ENCODE results near the gene ACYP1.

- RRBS = no CpG with 5 or more reads among the region's 6 CpGs
Measured at GRCh38 chr14:74835648-74836125, 40.3 kb downstream of the PROX2 start.

GRCh38 chr14:74882076-74882941 is 593 bp downstream of the DLST start:
- RRBS = 2% methylated on average over 14 of the region's 54 CpGs

DNA sequence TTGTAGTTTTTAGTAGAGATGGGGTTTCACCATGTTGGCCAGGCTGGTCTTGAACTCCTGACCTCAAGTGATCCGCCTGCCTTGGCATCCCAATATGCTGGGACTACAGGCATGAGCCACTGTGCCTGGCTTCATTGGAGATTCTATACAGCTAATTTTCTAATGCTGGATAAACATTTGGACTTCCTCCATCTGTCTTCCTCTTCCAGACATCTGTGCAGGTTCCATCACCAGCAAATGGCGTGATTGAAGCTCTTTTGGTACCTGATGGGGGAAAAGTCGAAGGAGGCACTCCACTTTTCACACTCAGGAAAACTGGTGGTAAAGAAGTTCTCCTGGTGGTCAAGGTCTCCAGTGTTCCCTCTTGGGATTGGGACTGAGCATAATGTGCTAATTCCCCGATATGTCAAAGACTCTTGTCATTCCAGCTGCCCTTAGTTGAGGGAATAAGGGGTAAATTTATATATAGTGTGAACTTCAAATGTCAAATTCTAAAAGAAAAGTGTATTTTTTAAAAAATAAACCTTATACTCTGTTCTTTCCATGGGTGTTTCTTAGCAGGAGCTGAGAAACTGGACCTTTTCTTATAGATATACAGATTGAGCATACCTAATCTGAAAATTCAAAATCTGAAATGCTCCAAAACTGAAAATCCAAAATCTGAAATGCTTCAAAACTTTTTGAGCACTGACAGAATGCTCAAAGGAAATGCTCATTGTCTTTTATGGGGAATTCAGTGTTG is 9.3 kb downstream of the DLST start:
- RRBS = no CpG with 5 or more reads among the region's 4 CpGs

DNA sequence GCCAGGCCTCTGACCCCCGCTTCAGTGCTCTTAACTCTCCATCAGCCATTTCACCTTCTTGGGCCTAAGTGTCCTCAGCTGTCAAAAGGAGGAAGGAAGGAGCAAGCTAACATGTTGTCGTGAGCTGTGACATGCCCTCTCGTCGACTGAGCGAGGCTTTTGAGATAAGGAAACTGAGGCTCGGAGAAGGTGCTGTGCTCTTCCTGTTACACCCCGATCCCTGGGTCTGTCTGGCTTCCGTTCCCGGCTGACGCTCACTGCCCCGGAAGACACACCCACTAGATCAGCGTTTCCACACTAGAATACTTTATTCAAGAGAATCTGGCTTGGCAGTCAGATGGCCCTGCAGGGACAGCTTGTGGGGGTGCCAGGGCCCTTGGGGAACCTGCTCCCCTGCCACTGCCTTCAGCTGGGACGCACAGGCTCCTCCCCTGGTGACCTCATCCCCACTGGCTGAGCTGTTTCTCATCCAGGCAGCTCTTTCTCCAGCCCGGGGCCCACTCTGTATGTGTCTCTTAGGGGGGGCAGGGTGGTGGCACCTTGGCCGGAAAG is 13.8 kb downstream of the PGF start:
- RRBS = 48% methylated on average over 2 of the region's 15 CpGs

GRCh38 chr14:75049126-75050243 is 1.8 kb downstream of the MLH3 start:
- RRBS = no CpG with 5 or more reads among the region's 9 CpGs

DNA sequence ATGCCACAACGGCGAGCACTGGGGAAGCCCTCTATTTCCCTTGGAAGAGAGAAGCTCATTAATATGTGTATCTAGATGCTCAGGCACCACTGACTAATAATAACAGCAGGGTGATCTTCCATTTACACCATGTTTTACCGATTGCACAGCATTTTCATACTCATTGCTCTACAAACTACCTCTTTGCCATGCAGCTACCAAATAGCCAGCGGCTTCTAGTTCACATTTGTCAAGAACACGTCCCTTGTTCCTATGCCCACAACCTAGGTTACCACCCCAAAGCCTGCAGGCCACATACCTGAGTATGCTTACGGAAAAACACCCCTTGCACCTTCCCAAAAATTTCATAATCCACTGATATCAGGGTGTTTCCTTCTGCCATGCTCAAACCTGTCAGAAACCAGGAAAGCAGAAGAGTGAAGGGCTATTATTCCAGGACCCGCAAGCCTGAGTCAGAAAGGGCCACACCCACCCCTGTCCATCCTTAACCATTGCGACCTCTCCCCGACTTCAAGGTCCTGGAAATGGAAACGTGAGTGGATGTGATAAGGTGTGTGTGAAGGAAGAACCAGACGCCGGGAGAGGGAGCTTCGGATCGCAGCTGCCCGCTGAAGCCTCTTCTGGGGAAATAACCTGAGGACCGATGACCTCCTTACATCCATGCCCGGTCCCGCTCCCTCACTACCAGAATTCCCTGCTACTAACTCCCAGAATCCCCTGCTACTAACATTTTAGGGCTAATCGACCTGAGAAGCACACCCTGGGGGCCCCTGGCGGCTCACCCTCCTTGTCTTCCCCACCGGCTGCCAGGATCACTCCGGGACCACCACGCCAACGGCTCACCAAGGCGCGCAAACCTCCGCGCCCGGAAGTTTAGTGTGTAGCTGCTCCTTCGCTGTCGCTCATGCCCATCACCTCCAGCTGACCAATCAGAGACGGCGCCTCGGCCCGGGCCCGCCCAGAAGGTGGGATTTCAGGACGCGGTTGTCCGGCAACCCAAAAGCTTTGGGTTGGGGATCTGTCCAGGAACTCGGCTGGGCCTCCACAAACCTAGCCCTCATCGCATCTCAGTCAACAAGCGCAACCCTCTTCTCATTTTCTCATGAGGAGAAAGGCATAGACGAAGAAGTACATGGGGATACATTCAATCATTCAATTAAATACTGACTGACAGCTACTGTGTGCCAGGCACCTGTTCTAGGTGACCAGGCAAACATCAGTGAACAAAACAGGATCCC is at the start of gene ACYP1:
ACYP1 (minus strand) TSS at position 853 of the 1,238 bp plus-strand sequence.
- RRBS = 1% methylated on average over 20 of the region's 43 CpGs

- RRBS = no CpG with 5 or more reads among the region's 5 CpGs
Measured at GRCh38 chr14:75126013-75126434, 824 bp downstream of the NEK9 start.

DNA sequence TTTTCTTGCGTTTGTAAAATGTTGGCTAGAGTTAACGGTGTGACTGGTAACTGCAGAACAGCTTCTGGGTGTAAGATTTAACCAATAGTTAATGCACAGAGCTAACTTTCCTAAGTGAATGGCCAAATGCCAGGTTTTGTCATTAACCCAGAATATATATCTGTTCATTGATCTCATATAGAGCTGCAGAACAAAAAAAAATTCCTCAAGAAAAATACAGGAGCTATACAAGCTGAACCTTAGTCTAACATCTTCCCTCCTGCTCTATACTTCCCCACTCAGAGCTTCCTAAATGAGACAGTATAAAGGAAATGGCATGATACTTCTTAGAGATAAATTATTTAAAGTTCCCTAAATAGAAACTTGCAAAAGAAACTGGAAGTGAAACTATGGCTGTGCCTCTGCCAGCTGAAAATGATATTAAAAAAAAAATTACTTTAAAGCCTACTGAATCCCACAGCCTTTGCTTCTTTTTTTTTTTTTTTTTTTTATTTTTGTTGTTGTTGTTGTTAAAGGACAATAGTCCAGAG is 11.6 kb upstream of the NEK9 start:
- RRBS = no CpG with 5 or more reads among the region's 2 CpGs

- RRBS = no CpG with 5 or more reads among the region's 18 CpGs
Measured at GRCh38 chr14:75147277-75148159, 20.7 kb upstream of the NEK9 start.

DNA sequence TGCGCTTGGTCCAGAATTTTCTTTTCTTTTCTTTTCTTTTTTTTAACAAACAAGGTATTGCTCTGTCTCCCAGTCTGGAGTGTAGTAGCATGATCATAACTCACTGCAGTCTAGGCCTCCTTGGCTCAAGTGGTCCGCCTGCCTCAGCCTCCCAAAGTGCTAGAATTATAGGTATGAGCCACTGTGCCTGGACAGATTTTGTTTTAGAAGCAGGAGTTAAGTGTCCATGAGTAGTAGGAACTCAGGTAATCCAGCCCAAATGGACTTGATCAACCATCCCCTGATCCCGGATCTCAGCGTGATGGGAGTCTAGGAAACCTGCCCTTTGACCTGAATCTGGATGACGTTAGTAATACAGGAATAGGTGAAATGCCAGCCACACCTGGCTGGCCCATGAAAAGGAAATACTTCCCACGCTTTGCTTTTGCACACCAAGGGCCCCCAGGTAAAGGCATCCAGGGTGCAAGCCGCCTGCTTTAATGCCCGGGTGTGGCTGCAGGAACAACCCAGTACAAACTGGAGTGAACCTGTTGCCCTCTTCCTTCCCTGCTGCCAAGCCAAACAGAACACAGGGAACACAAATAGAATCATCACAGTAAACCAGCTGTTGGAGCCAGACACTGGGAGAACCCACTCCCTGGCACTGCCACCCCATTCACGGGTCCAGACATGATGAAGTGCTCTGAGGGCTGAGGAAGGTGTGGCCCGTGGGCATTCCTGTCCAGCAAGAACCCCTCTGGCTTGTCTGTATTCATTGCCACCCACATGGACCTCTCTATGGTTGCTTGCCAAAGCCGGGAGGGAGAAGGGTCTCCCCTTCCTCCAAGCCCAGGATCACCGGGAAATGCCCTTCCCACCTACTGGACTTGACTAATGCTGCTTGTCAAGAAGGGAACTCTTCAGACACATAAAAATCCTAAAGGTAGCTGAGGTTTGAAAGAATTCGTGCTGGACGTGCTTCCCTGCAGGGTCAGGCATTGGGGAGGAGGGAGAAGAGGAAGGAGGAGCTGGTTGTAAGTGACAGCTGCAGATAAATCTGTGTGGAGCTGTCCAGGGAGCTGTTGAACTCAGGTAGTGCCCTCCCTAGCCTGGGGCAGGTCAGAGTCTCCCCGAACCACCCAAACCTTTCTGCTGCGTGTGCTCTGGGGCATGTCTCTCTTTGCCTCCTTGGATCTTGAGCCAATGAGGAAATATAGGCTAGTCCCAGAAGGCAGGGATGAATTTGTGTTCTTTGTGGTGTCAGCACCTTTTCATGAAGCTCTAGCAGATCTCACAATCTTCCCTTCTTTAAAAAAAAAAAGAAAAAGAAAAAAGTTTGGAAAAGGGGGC is 24.1 kb upstream of the FOS start:
- RRBS = 17% methylated on average over 1 of the region's 16 CpGs

DNA sequence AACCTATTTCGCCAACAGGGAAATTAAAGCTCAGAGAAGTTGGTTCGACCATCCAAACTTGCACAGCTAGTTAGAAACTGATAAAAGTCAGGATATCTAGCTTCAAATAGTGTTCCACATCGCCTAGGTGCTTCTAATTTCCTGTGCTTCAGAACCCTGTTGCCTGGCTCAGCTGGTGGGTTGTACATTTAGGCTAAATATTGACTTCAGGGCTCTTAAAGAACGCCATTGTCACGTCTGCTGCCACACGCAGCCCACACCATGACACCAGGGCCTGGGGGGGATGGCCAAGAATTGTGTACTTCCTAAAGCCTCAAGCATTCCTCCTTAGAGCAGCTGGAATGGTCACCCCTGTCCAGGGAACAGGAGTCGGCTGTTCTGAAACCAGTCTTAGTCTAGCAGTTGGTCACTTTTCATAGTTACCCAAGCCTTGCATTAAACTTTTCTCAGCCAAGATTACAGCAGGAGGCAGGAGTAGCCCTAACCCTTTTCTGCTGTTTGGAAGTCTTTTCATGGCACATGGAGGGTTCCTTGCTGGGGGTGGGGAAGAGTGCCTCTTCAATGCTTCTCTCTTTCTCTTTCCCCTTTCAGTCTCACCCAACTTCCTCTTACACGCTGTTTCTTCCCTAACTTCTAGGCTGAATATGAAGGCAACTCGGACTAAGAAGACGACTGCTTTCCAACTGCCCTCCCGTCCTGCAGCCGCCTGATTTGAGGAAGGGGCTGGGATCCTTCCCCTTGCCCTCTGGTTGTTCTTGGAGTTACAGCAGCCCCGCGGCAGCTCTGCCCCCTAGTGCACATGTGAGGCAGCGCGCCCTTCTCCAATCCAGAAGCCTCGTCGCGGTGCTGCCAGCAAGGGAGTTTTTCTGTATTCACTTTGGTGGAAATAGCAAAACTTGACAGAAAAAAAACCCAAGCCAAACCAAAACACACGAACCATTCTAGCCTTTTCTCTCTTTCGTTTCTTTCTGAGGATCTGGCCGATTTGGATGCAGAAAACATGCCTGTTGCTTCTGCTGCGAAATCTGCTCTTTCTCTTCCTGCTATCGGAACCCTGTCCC is 17.2 kb downstream of the FOS start:
- RRBS = no CpG with 5 or more reads among the region's 24 CpGs

DNA sequence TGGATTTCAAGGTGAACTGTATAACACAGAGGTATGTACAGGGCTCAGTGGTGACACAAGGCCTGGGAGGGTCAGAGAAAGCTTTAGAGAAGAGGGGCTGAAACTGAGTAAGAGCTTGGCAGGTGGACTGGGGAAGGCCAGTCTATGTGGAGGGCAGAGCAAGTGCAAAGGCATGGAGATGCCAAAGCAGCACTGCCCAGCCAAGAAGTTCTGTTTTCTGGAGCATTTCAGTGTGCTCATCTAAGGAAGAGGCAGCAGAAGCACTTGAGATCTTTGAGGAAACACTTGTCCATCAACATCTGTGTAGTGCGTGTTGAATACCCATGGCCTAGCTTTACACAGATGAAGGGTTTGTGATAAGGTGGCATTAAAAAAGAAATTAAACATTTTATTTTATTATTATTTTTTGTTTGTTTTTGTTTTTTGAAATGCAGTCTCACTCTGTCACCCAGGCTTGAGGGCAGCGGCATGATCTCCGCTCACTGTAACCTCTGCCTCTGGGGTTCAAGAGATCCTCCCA is 52.9 kb downstream of the FOS start:
- RRBS = no CpG with 5 or more reads among the region's 3 CpGs

DNA sequence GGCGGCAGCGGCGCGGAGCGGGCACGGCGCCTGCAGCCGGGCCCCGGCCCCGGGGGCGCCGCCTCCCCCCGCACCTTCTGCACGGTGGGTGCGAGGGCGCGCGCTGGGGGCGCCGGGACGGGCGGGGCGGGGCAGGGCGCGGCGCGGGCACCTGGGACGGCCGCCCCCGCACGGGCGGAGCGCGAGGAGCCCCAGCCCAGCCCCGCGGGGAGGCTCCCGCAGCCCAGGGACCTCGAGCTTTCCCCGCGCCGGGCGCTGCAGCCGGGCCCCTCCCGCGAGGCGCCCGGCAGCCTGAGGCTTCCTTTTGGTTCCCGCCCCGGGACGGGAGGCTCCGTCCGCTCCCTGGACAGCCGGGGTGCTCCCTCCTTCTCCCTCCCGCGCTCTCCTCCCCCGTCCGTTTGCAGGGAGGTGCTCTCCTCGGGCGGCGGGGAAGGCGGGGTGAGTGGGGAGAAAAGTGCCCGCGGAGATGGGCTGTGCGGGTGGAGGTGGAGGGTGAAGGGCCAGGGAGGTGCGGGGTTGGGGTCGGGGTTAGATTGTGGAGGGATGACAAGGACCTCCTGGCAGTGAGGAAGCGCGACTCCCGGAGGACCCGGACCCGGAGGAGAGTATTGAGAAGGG is 456 bp downstream of the JDP2 start:
- RRBS = 1% methylated on average over 20 of the region's 71 CpGs

DNA sequence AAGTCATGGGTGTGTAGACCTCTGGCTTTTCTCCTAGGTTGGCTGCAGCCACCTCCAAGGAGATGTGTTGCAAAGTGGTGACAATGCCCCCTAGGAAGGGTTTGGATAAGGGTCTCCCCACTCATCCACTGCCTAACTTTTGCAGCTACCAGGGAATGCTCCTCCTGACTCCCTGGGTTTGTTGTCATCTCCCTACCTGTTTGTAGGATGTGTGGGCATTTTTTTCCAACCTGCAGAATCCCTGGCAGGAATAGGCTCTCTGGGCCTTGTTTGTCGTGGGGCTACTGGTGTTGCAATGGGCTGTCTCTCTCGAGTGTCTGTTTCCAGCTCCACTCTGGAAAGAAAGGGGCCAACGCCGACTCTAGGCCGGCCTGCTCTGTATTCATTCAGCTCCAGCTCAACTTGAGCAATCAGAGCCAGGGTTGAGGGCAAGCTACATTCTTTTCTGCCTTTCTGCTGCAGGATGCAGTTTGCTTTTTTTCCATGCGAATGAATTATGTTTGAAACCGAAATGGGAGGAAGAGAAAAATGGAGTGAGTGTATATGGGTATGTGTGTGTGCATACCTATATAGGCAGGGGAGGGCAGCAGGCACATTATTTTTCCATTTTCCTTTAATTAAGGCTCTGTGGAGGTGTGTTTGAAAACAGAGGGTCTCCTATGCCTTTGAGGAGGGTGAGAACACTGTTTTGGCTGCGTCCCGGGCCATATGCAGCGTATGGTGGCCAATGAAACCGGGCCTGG is 2.3 kb downstream of the JDP2 start:
- RRBS = no CpG with 5 or more reads among the region's 11 CpGs

GRCh38 chr14:75542419-75543241 is 20.4 kb downstream of the BATF start:
- RRBS = no CpG with 5 or more reads among the region's 16 CpGs

- RRBS = no CpG with 5 or more reads among the region's 4 CpGs
Measured at GRCh38 chr14:75559754-75560352, 18.6 kb upstream of the FLVCR2 start.

GRCh38 chr14:75614242-75614740 is 35.9 kb downstream of the FLVCR2 start:
- RRBS = no CpG with 5 or more reads among the region's 5 CpGs

GRCh38 chr14:75627296-75627997 is 33.2 kb downstream of the ERG28 start:
- RRBS = no CpG with 5 or more reads among the region's 6 CpGs

DNA sequence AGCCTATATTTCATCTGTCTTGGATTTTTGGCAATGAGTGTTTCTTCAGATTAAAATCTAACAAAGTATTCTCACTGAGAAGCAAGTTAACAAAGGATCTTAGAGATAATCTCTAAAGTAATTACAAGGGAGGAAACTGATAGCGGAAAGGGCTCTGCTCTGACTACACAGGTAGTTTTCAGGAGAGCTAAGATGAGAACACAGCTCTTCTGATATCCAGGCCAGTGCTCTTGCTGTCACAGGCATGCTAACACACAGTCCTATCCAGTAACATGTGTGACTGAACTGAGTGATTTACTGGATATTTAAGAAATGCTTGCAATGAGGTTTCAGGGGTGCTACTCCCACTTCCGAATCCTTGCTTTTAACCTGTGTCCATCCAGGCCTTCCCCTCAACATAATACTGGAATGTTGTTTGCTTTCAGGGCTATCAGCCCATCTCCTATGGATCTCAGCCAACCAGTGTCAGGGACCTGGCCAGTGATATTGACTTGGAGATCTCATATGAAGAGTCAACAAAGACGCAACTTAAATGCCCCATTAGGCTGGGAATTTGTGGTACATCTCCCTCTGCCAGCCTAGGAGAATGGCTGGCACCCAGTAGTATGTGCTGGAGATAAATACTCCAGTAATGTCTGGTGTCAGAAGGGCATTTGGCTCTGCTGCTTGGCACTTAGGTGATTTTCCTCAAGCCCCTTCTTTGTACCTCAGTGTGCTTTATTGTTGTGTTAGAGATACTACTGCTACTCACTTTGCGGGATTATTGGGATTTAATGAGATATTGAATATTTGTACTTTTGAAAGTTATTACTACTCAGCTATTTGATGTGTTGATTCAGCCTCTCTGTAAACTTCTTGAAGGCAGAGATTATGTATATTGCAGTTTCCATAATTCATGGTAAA is 901 bp upstream of the IFT43 start:
- RRBS = no CpG with 5 or more reads among the region's 4 CpGs

GRCh38 chr14:76191351-76191793 is 39.6 kb downstream of the GPATCH2L start:
- RRBS = no CpG with 5 or more reads among the region's 2 CpGs